Measurements from ENCODE around the gene PON2.

- RRBS: no CpG with 5 or more reads among the region's 3 CpGs
Observed at GRCh38 chr7:93927575-93928043, 6.1 kb downstream of the GNG11 start.

DNA sequence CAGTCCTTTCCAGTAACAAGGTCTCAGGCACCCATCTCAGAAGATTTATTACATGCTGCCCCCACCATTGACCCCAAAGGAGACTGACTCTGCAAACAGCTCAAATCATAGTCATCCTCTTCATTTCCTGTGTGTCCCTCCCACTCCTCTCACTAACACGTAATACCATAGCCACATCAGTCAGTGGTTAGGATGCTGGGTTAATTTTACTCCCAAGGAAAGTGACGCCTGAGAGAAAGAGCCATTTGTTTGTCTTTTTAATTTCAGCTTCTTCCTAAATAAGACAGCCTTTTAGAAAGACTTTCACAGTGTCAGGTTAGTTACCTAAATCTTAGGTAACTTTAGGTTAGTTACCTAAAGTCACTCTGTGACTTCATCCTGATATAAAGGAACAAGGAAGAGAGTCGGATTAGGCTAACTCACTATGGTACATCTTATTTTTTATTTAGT, 56.7 kb upstream of the BET1 start:
- RRBS: no CpG with 5 or more reads among the region's 3 CpGs

DNA sequence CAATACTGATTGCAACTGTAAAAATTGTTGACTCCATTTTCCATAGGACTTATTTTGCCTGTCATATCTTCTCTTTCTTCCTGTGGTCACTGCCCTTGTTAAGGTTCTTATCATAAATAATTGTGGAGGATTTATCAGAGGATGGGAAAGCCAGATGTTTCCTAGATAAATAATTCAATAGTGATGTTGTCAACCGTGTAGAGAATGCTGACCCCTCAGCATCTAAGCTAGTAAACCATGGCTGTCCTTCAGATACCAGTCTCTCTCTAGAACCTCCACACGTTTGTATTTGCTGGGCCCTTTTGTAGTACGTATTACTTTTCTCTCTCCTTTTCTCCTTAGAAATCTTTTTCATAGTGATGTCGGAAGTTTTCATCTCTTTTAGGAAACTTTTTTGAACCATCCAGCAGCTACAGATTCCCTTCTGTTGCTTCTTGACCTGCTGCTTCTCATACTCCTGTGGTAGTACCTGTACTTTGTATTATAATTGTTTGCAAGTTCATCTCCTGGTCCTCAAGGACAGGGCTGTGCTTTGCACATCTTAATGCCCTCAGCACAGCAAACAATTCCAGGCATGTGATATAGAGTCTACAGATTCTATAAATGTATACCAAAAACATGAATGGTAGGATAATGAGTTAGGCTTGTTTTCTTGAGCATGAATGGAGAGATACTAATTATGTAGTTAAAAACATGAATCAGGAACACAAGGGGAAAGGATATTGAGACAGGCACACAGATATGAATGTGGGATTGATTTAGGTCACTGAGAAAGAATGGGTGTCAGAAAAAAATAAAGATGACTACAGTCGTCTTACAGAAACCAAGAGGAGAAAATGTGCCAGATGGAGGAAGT, 172.9 kb upstream of the BET1 start:
- RRBS: no CpG with 5 or more reads among the region's 5 CpGs

DNA sequence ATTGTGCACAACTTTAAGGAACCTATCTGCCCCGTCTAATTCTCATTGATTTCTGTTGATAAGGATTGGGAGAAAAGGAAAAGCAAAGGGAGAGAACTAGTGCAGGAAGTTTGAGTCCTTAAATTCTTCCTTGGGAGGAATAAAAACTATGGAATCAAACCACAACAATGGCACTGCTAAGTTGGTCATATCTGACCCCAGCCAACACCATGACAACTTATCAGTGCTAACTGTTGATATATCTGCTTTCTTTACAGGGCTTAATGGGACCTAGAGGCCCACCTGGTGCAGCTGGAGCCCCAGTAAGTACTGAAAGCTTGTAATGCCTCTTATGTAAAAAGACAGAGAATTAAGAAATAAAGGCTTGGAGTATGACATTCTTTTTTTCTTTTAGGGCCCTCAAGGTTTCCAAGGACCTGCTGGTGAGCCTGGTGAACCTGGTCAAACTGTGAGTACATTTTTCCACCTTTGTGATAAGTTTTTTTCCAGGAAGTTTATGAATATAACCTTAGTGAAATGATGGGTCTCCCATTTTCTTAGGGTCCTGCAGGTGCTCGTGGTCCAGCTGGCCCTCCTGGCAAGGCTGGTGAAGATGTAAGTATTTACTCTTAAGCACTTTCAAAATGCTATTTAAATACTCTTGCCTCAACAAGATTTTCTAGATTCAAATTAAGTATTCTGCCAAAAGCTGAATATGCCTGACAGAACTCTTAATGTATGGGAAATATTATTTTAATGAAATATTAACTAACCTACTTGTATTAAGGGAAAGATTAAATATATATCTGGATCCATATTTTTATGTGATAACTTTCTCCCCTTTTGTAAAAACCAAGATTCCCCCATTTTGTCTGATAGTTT, 9.8 kb downstream of the COL1A2 start:
- RRBS: no CpG with 5 or more reads among the region's 2 CpGs

DNA sequence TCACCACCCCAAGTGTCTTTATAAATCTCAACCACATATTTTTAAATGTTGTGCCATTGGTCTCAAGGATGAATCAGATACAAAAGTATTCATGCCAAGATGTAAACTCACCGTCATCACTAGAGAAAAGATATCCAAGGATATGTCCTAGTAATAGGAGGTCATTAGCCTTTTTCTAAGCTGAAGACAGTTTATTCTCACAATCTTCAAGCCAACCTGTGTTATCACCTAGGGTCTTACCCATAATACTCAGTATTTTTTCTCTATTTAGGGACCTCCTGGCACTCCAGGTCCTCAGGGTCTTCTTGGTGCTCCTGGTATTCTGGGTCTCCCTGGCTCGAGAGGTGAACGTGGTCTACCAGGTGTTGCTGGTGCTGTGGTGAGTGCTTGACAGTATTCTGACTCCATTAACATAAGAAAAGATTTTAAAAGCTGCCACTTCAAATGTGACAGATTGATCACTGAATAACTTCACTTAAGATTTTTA, 29.4 kb downstream of the COL1A2 start:
- RRBS: no CpG with 5 or more reads among the region's 3 CpGs

DNA sequence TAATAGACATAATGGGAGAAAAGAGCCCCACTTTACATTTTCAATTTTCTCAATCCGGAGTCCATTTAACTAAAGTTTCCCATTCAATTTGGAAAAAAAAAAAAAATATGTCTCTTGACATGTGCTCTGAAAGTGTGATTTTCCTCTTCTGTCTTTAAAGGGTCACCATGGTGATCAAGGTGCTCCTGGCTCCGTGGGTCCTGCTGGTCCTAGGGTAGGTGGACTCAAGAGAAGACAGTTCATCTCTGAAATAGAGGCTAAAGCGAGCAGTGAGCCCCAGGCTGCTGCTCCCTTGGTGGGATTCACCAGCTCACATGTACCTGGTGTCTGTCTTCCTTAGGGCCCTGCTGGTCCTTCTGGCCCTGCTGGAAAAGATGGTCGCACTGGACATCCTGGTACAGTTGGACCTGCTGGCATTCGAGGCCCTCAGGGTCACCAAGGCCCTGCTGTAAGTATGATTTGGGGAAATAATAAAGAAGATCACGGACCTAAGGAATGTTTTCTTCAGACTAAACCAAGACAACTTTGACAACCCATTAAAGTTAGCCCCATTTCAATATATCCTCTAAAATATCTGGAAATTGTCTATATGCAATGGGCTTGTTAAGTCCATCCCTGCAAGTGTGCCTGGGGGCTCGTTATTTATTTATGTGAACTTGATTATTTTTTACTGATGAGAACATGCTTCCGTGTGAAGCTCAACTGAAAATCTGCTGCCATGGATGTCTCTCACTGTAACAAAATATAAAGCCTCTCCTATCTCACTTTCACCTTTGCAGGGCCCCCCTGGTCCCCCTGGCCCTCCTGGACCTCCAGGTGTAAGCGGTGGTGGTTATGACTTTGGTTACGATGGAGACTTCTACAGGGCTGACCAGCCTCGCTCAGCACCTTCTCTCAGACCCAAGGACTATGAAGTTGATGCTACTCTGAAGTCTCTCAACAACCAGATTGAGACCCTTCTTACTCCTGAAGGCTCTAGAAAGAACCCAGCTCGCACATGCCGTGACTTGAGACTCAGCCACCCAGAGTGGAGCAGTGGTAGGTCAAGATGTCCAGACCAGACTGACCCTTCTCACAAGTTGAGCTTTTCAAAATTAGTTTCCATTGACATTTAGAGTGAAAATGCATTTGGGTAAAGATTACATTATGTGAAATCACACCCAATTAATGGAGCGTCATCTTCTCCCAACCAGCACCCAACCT, 32.6 kb downstream of the COL1A2 start:
- RRBS: no CpG with 5 or more reads among the region's 14 CpGs

- RRBS: no CpG with 5 or more reads among the region's 3 CpGs
Observed at GRCh38 chr7:94511781-94512337, 2.2 kb downstream of the CASD1 start.

- RRBS: no CpG with 5 or more reads among the region's 3 CpGs
Observed at GRCh38 chr7:94908977-94909280, 1.5 kb downstream of the PPP1R9A start.

DNA sequence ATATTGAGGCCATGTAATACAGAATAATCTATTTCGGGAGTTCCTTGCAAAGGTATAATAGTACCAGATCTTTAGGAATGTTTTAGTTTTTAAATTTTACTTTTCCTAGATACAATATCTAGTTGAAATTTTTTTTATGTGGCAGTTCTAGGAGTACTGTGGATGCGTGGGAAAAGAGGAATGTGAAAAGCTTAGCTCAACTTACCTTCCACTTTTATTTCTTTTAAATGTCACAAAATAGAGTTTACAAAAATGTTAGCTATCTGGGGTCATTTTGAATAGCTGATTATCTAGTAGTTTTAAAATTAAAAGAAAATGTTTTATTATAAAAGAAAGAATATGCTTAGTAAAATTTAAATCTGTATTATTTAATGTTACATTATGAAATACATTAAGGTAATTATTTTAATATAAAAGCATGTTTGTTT, 164.0 kb downstream of the PPP1R9A start:
- RRBS: no CpG with 5 or more reads among the region's 2 CpGs

GRCh38 chr7:95434163-95434517, 688 bp downstream of the PON2 start:
- RRBS: no CpG with 5 or more reads among the region's 5 CpGs

DNA sequence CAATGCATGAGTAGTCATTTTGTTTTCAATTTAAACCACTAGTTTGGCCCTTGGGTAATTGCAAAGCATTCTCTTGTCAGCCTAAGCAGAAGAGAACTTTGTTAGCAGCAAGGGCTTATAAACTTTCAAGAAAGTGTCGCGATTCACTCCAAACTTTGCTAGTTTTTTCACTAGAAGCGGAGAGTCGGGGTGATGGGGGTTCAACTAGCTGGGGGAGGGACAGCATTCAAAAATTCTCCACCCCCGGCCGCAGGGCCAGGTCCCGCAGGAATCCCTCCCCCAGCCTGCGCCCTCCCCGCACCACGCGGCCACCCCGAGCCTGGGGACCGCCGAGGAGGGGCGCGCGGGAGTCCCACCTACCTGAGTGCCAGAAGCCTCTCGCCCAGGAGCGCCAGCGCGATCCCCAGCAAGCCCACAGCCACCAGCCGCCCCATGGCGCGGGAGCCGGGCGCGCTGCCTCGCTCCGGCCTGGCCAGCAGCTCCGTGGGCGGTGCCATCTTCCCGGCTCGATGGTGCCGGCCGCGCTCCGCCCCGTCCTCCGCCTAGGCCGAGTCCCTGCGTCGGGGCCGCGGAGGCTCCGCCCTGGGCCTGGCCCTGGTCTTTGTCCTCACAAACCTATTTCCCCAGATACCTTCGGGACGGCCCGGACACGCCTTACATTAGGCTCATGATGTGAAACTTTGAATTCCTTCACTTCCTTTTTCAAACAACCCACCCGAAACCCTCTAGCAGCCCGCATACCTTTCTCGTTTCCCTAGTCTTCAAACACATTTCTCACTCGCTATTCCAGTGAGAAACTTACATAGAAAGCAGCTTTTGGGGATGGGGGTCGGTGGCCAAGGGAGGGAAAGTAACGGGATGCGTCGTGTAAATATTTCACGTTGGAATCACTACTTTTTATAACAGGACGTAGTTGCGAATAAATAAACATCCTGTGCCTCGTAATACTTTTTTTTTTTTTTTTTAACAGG, at the start of gene PON2:
Gene PON2 (minus strand): TSS at position 511 of the 971 bp plus-strand sequence.
- RRBS: 5% methylated on average over 4 of the region's 61 CpGs

DNA sequence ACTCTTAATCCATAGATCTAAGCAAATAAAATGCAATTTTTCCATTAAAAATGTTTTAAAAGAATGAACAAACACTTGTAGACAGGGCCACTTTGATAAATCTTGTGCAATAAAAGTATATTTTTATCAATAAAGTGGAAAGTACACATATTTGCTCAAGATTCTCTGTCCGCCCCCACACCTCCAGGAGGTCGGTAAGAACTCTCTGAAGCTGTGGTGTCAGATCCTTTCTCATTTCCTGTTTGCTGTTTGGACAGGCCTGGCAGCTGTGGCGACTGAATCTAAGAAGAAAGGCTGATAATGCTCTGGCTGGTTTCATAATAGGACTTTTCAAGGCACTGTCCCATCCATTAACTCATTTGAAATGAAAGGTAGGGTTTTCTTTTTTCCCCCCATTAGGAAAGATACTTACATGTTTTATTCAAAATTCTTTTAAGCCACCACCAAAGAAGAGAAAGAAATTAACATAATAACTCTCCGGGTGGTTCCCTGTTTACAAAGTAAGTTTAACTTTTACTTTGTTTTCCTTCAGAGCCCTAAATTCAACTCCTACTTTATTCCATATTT, 15.2 kb upstream of the ASB4 start:
- RRBS: no CpG with 5 or more reads among the region's 4 CpGs

- RRBS: no CpG with 5 or more reads among the region's 4 CpGs
Observed at GRCh38 chr7:95471014-95471560, 14.7 kb upstream of the ASB4 start.

DNA sequence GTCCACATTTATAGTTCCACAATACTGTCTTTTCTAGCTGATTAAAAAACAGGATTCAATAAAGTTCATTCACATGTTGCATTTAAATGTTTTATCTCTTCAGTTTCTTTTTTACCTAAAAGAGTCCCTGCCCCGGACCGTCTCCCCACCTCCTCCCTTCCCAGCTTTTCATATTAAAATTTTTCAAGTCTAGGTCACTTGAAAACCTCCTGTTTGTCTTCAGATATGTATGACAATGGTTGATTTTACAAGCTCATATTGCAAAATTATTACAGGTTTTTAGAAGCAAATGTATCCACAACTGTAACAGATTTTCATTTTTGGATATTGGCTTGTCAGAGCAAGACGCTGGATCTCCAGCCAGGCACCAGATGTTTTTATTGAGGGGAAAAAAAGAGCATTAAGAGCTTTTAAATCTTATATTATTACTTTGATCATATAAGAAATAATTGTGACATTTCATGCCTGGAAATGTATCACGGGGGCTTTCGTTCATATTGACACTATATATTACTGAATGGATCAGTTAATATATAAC, 439 bp upstream of the ASB4 start:
- RRBS: no CpG with 5 or more reads among the region's 5 CpGs

GRCh38 chr7:95560515-95560990, 35.8 kb downstream of the PDK4 start:
- RRBS: no CpG with 5 or more reads among the region's 2 CpGs

DNA sequence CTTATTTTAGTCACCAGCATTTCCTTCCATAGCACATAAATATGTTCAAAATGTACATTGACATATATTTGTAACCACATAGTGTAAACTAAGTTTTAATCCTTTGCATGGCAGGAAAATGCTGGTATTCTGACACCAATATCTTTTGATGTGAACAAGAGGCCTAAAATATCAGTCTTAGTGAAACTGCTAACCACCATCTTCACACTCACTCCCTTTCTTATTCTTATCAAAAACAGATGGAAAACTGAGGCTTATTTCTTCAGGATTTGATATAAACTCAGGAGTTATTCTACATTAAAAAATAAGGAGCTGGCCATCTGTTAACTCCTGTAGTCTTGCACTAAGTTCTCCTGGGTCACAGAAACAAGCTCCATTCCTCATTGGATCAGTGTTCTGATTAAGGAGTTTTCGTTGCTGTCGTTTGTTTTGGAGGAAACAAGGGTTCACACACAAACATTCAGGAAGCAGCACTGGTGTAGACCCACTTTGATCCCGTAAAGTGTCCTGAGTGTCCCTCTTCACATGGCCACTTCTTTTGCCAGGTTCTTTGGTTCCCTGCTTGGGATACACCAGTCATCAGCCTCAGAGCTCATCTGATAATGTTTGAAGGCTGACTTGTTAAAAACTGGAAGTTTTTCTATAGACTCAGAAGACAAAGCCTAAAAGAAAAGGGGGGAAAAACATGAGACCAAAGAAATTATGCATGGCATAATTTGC, 11.0 kb downstream of the PDK4 start:
- RRBS: no CpG with 5 or more reads among the region's 3 CpGs

- RRBS: no CpG with 5 or more reads among the region's 5 CpGs
Observed at GRCh38 chr7:95606045-95606277, 9.6 kb upstream of the PDK4 start.

DNA sequence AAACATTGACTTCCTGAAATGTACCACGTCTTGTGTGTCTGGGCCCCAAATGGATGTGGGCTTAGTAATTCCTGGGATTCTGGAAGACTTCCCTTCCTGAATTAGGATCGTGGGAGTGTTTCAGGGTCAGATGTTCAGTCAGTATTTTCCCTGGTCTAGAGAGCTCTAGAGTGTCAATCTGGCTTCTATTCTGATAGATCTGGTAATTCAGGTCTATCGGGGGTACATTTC, 11.6 kb downstream of the DYNC1I1 start:
- RRBS: no CpG with 5 or more reads among the region's 3 CpGs

DNA sequence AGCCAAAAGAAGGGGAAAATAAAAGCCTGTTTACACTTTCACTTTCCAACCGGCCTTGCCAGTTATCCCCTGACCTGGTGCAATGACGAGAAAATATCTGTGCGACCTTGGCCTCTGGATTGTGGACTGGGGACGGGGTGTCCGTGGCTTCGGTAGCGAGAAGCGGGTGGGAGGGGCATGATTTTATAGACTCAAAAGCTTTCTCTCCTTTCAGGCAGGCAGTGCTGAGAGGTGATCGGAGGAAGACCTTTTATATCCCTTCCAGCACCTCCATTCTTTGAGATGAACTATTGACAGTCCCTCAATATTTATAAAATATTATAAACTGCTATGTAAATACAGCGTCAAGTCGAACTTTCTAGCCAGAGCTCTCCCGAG, 144.7 kb downstream of the DYNC1I1 start:
- RRBS: no CpG with 5 or more reads among the region's 12 CpGs

Data from choroid plexus epithelial cell (primary cell).